ENCODE results near the genes FGF11 and KDM6B.

GRCh38 chr17:7015228-7016073 is 869 bp downstream of the C17orf49 start:
- RAMPAGE, total RNA = no peak

DNA sequence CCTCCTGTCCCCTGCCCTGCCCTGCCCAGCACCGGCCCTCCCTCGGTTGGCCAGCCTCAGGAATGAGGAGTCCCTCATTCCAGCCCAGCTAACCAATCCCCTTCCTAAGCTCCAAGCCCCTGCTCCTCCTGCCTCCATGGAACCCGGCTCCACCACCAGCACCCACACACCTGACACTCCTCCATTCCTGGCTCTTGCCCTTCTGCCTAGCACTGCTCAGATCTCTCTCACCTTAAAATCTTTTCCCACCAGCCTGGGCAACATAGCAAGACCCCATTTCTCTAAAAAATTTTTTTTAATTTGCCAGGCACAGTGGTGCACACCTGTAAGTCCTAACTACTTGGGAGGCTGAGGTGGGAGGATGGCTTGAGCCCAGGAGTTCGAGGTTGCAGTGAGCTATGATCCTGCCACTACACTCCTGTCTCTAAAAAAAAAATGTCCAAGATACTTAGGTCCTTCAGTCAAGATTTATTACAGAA is 1.9 kb downstream of the ASGR2 start:
- RAMPAGE, total RNA = no peak

- RAMPAGE, total RNA = no peak
These were observed 3.3 kb downstream of the DLG4 start for GRCh38 chr17:7213750-7214946.

DNA sequence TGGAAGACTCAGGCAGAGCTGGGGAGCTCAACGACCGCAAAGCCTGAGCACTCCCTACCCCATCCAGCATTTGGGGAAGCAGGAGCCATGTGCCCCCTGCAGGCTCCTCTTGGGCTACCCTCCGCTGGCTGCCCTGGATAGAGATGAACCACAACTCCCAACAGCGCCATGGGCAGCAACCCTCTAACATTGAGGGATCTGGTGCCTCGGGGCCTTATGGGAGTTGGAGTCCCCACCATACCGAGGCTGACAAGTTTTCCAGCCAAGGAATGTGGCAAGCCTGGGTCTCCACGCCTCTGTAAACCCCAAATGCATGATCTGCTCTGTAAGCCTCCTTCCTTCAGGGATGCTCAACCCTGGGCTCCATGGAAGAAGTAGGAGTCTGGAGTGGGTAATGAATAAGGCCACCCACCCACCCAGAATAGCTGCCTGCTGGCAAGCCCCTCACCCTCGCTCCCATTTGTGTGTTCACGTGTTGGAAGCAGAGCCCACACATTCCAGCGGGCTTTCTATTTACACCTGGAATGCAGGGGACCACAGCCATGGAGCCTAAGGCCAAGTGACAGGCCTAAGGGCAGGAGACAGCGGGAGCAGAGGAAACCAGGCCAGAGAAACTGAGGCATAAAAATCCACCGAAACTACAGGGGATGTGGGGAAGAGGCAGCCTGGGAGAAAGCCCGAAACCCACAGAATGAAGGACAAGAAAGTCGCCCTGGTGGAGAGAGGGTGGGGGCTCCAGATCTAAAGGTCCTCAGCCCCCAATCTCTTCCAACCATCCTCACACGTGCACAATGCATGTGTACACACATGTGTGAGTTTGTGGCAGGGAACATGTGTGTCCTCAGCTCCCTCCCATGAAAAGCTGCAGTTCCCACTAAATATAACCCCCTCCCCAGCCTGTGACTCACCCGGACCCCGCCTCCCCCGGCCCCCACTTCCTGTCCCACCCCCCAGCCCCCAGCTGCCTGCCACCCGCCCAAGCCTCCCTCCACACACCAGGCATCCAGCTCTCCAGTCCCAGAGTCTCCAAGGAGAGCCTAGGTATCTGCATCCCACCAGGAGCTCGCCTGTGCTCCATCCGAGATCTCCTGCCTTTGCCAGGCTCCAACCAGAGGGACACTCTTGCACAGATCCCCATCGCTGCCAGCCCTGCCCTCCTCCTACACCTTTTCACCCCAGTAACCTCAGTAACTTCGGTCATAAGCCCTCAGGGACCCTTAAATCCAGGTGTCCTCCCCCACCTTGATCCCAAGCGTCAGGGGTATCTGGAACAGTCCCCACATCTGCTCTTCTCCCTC is 2.0 kb downstream of the DLG4 start:
- RAMPAGE, total RNA = no peak

GRCh38 chr17:7221408-7221825 is 1.7 kb downstream of the ACADVL start:
- RAMPAGE, total RNA = no peak

DNA sequence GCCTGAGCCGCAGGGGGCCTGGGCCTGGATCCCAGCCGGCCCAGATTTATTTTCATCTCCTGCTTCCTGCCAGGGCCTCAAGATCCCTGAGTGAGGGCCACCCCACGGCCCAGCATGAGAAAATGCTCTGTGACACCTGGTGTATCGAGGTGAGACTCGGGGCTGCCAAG is 4.9 kb downstream of the ACADVL start:
- RAMPAGE, total RNA = no peak

- RAMPAGE, total RNA = no peak
These were observed 6.3 kb downstream of the DVL2 start for GRCh38 chr17:7228030-7228331.

DNA sequence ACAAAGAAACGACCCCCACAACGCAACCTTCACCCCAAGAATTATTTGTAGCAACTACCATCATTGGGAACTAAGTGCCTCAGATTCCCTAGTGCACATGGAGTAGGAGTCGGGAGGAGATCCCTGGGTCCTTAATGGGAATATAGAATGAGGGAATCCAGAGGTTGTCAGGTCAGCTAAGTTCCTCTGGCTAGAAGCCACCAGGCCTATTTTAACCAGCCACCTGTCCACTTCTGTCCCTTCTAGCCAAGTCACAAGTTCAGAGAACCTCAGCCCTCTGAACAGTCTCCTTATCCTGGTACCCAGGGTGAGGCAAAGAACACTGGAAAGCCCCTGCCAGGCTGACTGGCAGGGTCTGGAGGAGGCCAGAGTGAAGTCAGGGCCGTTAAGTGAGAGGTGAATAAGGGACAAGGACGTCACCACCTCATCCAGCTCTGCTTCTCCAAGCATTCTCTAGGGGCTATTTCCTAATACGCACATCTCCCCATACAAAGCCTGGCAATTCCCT is 2.8 kb downstream of the CTDNEP1 start:
- RAMPAGE, total RNA = no peak

- RAMPAGE, total RNA = no peak
These were observed 1.2 kb upstream of the SLC2A4 start for GRCh38 chr17:7280417-7280696.

DNA sequence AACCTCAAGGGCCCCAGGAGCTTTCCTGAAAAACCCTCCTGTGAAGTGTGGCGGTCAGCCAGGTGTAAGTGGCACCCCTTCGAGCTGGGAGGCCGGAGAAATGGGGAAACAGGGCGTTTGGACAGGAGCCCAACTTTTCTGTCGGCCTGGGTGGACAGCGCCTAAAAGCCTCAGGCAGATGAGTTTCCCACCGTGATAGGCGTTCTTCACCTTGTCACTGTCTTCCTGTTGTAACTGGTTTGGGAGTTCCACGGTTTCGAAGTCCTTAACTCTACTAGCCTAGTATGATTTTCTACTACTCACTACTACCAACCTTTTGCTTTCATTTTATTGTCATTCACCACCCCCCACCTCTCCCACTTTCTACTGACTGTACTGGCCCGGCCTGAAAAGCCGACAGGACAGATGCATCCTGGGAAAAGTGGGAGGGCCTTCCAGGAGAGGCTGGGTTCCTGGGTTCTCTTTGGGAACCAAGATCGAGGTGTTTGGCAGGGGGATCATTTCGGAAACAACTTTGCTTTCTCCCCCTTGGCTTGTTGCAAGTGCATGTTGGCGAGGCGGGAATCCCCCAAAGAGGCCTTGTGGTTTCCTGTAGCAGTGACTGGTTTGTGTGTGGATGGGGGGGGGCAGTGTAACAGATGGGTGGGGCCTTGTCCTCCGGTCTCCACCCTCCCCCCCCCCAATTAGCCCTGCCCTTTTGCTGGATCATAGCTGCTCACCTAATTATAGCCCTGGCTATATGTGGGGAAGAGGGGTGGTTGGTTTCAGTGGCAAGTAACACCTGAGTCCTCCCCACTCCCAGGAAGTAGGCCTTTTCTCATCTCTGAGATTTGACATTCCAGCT is 1.3 kb downstream of the EIF5A start:
- RAMPAGE, total RNA = no peak

- RAMPAGE, total RNA = no peak
These were observed 291 bp downstream of the NEURL4 start for GRCh38 chr17:7328834-7329254.

- RAMPAGE, total RNA = no peak
These were observed 6.9 kb downstream of the ACAP1 start for GRCh38 chr17:7343247-7343621.

- RAMPAGE, total RNA = no peak
These were observed at the start of gene FGF11 for GRCh38 chr17:7438899-7439988. Gene FGF11 (plus strand): TSS chr17:7439512.

- RAMPAGE, total RNA = no peak
These were observed 15.2 kb downstream of the CHRNB1 start for GRCh38 chr17:7460059-7460459.

- RAMPAGE, total RNA = no peak
These were observed 2.1 kb downstream of the ZBTB4 start for GRCh38 chr17:7477209-7477777.

DNA sequence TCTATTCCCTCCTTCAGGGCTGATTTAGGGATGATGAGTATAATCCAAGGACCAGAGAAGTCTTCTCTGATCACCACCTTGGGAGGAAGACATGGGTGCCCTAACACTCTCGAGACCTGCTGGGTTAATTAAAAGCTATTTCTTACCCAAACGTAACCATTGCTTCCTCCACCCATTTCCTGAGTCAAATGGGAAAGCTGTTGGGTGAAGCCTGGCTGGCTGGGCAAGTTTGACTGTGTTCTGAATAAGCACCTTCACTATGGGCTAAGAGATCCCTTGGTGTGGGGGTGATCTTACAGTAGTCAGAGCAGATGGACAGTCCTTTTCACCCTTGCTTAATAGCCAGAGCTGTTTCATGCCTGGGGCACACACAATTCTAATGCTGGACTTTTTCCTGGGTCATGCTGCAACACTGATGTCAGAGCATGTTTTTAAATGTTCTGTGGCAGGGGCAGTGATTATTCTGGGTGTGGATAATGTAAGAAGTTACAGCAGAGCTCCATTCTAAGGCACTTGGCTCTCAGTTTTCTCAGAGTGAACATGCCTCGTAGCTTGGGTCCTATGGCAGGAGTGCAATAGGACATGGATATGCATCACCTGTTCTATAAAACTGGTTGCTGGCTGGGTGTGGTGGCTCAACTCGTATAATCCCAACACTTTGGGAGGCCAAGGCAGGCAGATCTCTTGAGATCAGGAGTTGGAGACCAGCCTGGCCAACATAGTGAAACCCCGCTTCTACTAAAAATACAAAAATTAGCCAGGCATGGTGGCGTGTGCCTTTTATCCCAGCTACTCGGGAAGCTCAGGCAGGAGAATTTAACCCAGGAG is 2.9 kb downstream of the EIF4A1 start:
- RAMPAGE, total RNA = no peak

DNA sequence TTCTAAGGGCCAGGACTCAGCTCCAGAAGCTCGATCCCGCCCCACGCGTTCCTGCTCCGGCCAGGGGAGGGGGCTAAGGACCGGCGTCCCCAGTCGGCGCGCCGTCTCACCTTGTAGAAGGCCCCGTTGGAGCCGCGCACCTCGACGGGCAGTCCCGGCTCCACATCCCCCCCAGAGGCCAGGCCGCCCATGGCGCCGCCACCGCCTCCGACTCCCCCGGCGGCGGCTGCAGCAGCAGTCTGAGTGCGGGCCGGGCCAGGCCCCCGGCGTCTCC is 418 bp downstream of the FXR2 start:
- RAMPAGE, total RNA = no peak

- RAMPAGE, total RNA = no peak
These were observed 11.1 kb downstream of the TP53 start for GRCh38 chr17:7675922-7676949.

GRCh38 chr17:7833546-7834384 is at the start of gene KDM6B:
Gene KDM6B (plus strand): TSS chr17:7834217.
- RAMPAGE, total RNA = no peak

DNA sequence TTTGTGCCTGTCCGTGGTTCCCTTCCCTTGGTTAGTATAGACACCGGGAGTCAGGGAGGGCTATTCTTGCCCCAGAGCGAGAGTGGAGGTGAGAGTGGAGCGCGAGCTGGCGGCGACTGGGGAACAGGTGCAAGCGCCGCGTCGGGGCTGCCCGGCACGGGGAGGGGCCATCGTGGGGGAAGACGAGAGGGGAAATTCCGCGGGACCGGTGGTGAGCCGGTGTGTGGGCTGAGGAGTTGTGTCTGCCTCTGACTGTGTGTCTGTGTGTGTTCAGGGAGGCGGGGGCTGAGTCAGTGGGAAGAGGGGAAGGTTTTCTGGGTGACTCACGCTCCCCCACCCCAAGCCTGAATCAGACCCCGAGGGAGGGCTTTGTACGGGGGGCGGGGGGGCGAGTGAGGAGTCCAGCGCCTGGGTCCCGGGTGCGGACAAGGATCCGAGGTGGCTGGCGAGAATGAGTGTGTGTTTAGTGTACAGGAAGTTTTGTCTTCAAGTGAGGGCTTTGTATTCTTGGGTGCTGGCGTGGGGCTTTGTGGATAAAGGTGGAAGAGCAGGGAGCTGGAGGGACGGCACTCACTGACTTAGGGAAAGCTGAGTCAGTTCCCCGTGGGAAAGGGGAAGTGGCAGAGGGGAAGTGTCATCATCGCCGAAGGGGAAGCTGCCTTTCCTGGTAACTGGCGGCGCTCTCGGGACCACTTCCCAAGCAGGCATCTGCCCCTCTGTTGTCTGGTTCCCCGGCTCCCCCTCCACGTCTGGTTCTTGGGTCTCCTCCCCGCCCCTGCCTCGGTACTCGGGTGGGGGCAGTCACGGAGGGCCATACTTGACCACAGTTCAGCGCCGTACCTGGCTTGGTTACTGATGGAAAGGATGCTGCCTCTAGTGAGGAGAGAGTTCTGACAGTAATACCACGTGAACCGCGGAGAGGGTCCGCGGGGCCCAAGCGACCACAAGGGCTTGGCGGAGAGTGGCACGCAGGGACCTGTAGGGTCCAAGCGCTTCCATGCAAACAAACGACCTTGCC is 8.8 kb downstream of the KDM6B start:
- RAMPAGE, total RNA = no peak

All from foreskin keratinocyte (primary cell).